ENCODE measurements around a stretch of chr5.

DNA sequence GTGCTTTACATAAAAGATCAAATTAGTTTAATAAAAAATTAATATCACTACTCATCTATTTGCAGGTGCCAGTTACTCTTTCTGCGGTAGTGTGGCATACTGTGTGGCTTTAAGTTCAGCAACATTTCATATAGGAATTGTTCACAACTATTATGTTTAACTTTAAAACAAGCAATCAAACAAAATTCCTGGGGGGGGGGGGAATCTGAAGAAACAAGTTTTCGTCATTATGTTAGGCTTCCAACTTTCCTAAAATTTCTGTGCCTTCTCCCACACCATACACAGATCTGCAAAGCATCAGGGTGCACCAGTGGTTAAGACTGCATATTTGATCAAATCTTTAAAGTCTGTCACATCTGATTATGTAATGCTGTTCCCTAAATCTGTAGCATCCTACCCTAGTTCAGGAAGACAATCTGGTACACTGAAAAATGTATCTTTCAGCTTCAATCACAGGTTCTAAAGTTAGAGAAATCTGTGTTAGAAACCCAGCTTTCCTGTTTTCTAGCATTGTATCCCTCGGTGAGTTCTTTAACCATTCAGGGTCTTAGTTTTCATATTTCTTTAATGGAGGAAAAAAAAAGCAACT, 4.0 kb downstream of the SSBP2 start:
- PRO-cap: no peak

DNA sequence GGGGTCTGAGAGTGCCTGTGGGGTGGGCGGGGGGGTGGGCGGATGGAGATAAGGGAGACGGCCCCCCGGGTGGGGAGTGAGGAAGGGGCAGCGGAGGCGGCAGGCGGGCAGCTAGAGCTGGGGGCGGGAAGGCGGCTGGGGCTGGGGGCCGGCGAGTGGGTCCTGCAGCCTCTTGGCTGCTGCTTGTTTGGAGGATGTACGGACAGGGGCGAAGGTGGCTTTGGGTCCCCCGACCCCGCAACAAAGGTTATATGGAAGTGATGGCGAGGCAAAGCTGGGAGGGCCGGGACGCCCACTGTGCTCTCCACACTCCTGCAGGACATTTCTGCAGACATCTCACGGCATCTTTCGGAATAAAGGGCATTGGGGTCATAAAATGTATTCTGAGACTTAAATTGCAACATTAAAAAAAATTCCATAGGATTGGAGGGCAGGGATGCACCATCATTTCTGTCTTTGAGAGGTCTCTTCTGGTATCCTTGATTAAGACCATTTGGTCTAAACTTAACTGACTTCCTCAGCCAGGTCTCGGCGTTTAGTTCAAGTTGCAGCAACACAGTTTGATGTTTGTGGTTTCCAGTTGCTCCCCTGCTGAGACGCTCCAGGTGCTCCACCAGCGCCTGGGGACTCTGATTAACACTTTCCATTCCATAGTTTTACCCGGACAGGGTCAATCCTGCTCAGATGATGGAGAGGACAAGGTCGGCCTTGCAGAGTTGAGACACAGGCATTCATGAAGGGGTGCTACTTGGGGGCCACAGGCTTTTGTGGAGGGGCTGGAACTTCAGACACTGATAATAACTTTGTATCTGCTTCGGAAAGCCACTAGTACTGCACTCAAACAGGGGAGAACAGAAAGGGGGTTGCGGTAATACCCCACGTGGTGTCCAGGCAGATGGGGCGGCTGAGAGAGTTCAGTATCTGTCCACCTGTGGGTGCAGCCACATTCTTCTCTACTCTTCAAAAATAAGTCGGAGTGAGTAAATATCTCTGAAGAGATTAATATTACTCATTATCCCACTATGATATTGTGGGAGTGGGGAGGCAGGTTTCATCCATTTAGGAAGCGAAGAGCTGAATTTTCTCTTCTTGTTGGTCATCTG, 101.7 kb upstream of the SSBP2 start:
- PRO-cap: bidirectional peak, plus-strand start at position 673 of the sequence, minus-strand start at position 537 of the sequence; bidirectional peak, plus-strand start at position 917 of the sequence, minus-strand start at position 835 of the sequence

DNA sequence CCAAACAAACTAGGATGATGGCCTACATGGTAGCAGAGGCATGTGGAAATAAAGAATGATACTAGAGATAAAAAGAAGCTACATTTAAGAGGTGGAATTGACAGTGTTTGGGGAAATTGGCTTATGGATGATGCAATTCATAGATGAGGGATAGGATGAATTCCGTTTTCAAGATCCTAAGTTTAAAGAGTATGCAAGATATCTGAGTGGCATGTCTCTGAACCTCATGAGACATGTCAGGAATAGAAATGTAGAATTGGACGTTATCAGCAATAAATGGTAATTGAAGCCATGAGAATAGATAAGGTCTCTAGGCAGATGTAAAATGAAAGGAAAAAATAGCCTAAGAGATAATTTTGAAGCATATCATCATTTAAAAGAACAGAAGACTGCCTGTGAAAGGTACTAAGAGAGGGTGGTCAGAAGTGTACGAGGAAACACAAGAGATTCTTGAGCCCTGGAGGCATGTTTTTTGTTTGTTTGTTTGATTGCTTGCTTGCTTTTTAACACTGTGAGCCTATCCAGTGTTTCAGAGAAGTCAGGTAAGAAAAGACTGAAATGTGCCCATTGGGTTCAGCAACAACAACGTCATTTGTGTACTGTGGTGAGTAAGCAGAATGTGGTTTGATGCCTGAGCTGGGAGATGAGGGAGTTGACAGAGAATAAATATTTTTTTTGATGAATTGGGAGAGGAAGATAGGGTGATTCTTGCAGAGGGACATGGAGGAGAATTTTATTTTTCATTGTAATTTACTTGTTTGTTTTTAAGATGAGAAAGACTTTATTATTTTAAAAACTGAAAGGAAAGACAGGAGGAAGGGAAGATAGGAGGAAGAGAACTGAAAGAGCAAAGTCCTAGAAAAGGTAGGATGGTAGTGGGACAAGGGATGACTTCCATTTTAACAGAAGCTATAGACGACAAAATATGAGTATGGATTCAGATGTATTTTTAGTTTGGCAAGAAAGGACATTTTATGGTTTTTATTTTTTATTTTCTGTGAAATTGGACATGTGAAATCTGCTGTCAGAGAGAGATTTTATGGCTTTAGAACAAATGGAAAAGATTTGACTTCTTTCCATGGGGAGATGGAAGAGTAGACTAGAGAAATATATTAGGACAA, 73.2 kb downstream of the RPS23 start:
- PRO-cap: no peak

- PRO-cap: no peak
Observed at GRCh38 chr5:82274302-82275067, 3.7 kb downstream of the RPS23 start.

DNA sequence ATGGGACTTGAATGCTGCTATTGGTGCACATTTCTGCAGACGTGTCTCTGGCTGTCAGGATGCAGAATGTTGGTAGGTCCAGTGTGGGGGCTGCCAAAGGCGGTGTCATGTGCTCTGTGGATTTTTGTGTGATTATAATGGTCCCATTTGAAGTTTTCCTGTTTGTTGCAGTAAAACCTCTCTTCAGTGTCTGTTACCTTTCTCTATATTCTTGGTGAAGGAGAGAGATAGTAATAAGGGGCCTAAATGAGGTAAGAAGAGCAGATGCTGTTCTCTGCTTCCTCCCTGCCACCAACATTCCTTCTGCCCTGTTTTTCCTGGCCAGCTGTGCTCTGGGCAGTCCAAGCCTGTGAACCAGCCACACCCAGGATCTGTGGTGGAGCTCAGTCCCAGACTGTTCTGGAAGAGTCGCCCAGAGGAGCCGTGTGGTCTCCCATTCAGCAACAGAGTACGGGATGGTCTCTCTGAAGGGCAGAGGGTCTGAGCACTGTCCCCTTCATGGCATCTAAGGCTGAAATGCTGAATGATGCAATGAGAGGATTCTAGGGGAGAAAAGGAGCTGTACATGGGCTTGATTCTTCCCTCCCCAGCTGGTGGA, 70.5 kb upstream of the RPS23 start:
- PRO-cap: no peak

DNA sequence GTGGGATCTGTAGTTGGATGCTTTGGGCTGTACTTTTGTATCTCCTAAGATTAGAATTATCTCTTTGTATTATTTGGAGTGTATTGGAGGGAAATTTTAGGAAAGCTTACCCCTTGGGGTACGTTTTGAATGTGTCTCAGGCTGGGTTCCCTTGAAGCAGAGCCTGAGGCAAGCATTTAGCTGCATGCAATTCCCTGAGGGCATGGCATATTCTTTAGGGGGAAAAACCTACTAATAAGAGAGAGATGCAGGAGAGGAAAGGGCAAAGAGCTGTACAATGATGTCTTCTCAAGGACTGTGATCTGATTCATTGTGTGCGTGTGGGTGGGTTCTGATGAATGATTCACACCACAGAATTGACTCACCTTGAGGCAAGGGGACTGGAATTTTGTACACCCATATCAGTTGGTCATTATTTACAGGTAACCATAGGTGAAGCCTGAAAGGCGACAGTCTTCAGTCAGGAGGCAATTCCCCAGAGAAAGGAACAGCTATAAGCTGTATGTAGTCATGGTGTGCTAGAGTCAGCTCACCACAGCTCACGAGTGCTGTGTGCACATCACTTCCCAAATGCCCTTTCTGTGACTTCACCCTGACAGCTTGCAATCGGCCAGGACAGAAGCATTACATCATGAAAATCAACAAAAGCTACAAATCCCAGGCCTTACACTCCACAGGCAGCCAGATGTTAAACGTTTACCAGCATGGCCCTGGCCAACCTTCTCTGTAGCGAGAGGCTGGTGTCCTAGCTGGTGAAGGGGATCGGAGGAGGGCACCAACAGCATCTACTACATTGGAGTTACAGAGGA, 87.6 kb upstream of the RPS23 start:
- PRO-cap: no peak

- PRO-cap: no peak
Observed at GRCh38 chr5:82539042-82539392, 260.9 kb upstream of the RPS23 start.

- PRO-cap: no peak
Observed at GRCh38 chr5:83470867-83471251, 685 bp upstream of the VCAN start.

GRCh38 chr5:83474269-83474835, 2.8 kb downstream of the VCAN start:
- PRO-cap: no peak

GRCh38 chr5:84384954-84385260, 227 bp upstream of the EDIL3 start:
- PRO-cap: no peak

DNA sequence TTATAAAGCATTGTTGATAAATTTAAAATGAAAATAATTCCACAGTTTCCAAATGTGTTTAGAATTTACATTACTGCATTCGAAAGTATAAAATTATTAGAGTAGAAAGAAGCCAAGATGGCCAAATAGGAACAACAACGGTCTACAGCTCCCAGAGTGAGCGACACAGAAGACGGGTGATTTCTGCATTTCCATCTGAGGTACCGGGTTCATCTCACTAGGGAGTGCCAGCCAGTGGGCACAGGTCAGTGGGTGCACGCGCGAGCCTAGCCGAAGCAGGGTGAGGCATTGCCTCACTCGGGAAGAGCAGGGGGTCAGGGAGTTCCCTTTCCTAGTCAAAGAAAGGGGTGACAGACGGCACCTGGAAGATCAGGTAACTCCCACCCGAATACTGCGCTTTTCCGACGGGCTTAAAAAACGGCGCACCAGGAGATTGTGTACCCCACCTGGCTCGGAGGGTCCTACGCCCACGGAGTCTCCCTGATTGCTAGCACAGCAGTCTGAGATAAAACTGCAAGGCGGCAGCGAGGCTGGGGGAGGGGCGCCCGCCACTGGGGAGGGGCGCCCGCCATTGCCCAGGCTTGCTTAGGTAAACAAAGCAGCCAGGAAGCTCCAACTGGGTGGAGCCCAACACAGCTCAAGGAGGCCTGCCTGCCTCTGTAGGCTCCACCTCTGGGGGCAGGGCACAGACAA, 979.2 kb upstream of the COX7C start:
- PRO-cap: no peak

- PRO-cap: no peak
Observed at GRCh38 chr5:86570635-86571071, 47.1 kb upstream of the COX7C start.

- PRO-cap: no peak
Observed at GRCh38 chr5:86622161-86623388, 4.8 kb downstream of the COX7C start.

DNA sequence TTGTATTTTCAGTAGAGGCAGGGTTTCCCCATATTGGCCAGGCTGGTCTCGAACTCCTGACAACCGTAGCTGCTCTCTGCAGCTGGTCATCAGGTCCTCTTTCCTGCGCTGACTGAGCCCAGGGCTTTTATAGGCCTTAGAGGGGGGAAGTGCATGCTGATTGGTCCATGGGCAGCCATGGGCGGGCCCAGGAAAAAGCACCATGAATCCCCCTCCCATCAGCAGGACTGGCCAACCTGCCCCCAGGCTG, 16.2 kb upstream of the RASA1 start:
- PRO-cap: no peak

- PRO-cap: no peak
Observed at GRCh38 chr5:87340198-87341156, 72.3 kb downstream of the CCNH start.

- PRO-cap: no peak
Observed at GRCh38 chr5:87369111-87369755, 43.5 kb downstream of the CCNH start.

DNA sequence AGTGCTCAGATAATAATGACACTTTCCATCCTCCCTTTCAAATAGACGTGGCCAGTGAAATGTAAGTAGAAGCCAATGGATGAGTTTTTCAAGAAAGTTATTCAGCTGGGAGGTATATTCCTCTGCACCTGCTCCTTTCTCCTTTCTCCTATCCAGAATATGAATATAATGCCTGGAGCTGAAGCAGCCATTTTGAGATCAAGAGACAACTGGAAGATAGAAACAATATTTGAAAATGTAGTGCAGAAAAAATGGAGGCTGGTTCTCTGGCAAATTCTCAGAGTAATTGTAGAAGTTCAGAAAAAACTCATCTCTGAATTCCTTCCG, 262.0 kb upstream of the CCNH start:
- PRO-cap: no peak

DNA sequence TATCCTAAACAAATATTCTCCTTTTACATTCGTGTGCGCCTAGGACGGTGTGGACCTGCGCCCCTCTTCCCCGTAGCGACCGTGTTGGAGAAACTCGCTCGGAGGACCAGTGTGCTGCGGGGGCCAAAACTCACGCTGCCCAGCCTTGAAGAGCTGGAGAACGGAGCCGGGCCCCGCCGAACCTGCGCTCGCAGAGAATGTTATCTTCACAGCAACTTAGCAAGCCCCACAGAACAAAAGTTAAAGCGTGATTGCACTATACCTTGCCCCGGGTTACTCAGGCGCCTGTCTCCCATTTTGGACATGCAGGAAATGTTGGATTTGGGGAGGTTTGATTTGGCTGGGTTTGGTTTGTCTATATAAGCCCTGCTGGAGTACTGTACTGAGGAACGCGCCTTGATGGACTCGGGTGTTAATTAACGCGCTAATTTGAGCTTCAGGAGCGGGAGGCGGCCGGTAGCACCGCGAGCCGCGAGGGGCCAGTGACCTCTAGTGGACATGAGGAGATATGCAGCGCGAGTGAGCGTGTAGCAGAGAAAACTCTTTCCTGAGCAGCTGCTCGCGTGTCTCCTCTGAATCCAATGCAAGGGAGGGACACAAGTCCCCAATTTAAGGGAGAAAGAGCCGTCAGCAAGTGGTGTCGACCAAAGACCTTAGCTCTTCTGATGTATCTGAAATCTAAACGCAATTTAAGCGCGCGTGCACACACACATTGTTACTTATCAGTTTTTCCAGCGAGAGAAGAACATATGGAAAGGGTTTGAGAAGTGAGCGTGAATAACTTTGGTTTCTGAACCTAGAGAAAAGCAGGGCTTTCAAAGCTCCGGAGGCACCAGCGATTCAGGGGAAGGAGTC, 192.1 kb downstream of the MEF2C start:
- PRO-cap: no peak

DNA sequence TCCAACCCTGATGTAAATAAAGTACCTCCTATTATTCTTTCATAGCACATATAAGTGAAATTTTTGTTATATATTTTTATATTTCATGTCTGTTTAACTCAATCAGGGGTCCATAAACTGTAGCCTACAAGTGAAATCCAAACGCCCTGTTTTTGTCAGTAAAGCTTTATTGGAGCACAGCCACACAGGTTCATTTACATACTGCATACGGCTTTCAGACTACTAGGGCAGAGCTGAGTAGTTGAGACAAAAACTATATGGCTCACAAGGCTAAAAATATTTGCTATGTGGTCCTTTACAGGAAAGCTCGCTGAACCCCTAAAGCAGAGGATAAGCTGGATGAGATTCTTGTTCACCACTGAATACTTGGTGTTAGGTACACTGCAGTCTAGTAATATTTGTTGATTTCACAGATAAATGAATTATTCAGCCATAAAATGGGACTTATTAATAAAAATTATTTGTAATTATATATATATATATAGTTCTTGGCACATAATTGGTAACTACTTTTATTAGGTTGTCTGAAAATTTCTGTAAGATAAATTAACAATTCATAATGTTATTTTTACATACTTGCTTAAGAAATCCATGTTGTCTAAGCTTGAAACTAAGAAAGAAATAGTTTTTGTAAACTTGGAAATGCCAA, 63.3 kb downstream of the MEF2C start:
- PRO-cap: bidirectional peak, plus-strand start at position 277 of the sequence, minus-strand start at position 132 of the sequence

DNA sequence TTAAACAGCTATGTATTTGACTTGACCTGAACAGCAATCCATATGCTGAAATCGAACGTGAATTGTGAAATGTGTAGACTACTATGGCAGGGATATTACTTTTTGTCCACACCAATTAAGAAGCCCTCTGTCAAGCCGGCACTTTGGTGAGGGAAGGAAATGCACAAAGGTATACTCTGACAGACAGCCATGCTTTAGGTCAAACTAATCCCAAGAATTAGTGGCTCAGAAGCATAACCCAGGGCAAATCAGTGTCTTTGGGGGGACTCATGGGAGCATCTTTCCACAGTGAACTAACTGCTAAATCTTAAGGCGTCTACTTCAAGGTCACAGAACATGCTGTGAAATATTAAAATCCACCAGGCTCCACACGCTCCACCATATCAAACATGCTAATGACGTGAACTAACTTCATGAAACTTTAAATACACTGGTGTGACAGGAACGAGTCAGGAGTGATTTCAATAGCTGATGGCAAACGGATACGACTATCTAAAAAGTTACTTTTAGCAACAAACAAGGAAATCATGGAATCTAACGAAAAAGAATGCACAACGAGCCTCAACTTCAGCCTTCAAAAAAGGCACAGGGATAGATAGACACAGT, 611 bp downstream of the MEF2C start:
- PRO-cap: bidirectional peak, plus-strand start at position 452 of the sequence, minus-strand start at position 397 of the sequence